Neural progenitor cell (in vitro differentiated cells): ENCODE results near the genes NRAP and TDRD1.

DNA sequence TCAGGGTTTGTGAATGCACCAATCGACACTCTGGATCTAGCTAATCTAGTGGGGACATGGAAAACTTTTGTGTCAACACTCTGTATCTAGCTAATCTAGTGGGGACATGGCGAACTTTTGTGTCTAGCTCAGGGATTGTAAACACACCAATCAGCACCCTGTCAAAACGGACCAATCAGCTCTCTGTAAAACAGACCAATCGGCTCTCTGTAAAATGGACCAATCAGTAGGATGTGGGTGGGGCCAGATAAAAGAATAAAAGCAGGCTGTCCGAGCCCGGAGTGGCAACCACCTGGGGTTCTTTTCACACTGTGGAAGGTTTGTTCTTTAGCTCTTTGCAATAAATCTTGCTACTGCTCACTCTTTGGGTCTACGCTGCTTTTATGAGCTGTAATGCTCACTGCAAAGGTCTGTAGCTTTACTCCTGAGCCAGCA lies 1.8 kb upstream of the ACSL5 start:
- RAMPAGE, long total RNA, result no peak

DNA sequence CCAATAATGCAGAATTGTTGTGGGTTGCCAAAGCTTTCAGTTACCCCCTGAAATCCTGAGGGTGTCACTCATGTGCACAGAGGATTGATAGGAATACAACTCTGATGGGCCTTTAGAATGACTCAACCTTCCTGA lies 839 bp downstream of the ACSL5 start:
- RAMPAGE, long total RNA, result no peak

- RAMPAGE, long total RNA, result no peak
These were observed 2.1 kb downstream of the ACSL5 start for GRCh38 chr10:112375855-112376530.

DNA sequence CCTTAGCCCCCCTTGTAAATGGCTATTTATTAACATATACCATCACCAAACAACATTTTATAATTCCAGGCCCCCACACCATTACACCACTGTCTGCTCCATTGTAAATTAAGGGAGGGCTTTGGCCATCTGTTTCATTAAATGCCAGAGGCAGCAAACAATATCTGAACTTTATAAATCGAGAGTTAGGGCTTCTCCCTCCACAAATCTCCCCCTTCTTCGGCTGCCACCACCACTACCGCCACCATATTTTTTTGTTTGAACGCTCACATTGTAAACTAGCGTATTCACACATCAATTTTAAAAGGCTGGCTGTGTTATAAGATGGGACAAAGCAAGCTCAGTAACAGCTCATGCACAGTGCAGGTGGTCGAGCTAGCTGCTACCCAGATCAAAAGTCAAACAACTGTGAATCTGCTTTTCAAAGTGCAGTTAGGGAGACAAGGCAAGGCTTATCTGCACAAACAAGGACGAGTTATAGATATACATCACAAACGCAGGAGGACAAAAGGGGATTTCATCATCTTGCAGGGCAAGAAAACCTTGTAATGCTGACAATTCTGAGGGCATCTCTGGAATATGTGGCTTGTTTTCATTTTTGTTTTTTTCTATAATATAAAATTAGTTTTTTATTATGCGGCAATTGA lies 231.5 kb downstream of the VTI1A start:
- RAMPAGE, long total RNA, result no peak

DNA sequence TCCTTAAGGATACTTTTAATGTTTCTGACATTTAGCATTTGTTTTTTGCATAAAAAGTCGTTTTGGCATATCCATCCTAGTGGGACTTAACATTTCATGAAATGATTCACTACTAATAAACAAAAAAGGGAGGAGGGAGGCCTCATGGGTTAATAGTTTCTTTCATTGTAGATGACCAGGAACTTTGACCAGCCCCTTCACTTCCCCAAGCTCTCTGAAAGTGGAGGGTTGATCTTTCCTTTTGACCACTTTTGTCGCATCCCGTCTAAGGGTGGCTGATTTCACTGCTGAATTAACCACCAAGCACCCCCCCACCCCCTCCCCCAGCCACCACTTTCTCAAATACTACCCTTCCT lies 626 bp upstream of the TCF7L2 start:
- RAMPAGE, long total RNA, result no peak

- RAMPAGE, long total RNA, result no peak
These were observed 176.5 kb downstream of the TCF7L2 start for GRCh38 chr10:113126468-113127078.

DNA sequence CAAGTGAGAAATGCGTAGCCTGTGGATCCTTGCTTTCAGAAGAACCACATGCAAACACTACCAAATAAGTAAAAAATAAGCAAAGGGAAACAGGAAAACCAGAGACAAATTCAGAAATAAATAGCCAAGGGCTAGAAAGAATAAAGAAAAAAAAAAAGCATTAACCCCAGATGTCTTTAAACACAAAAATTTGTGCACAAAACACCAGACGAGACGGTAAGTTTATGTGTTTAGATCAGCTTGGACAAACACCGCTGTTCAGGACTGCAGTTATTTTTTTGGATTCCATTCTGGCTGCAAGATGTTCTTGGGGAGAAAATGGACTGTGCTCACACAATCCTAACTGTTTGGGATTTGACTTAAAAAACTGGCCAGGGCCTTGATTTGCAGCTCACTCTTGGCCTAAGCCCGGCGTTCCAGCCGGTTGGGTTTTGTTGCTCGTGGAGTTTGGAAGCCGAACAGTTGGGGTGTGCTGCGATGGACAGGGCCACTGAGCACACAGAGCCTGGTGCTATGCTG lies 168.0 kb upstream of the HABP2 start:
- RAMPAGE, long total RNA, result no peak

DNA sequence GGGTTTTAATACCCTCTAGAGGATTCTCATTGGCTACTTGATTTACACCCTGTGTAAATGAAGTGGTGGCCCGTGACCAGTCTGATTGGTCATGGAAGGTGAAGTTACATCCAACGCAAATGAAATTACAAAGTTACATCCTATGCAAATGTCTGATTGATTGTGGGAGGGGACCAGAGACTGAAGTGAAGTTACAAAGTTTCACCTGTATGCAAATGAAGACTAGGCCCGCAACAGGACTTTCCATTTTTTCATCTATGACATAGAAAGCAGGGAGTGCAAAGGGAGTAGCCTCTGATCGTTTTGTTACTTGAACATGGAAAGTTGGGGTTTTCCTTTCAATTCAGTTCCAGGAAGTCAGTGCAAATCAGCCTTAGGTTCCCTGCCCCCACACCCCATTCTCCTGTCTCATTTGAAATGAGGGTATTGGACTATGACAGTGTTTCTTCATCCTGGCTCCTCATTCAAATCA lies 97.0 kb upstream of the HABP2 start:
- RAMPAGE, long total RNA, result no peak

DNA sequence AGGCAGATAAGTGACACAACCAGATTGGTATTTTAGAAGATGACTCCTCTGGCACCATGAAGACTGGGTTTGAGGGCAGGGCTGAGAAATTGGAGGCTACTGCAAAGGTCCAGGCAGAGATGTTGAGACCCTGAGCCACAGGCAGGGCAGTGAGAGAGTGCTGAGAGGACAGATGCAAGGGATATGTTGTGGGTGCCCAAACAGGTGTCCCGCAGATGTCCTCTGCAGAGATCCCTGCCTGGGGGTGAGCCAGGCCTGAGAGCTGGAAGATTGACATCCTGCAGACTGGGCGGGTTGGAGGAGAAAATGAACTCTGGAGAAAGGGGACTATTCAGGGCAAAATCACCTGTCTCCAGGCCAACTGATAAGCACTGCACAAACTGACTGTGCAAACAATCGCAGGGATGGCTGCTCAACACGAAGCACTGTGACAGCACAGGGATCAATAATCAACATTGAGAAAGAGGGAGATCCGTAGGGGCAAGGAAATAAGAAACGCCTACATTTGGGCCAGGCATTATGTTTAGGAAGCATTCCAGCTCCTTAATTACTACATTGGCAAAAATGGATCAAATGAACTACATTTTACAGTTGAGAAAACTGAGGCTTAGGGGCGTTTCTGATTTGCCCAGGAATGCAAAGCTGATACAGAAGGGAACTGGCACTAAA lies 11.7 kb upstream of the HABP2 start:
- RAMPAGE, long total RNA, result no peak

GRCh38 chr10:113542046-113542284 lies 10.9 kb upstream of the HABP2 start:
- RAMPAGE, long total RNA, result no peak

DNA sequence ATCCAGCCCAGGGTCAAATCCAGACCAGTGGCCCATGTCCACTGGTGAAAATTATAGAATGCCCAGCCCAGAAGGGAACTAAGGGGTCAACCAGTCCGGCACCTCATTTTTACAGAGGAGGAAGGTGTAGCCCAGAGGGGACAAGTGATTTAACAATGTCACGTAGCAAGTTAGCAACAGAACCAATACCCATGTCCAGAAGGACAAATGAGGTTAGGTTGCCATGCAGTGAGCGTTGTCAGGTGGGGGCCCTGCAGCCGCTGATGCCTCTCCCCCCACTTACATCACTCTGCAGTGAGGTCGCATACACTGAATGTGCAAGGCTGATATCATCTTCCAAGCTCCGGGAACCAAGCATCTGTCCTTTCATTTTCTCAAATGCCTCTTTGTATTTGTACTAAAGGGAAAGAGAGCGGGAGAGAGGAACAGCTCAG lies 49.9 kb downstream of the NRAP start:
- RAMPAGE, long total RNA, result no peak

GRCh38 chr10:113630787-113631393 lies 33.0 kb downstream of the NRAP start:
- RAMPAGE, long total RNA, result no peak

GRCh38 chr10:113652884-113653083 lies 11.1 kb downstream of the NRAP start:
- RAMPAGE, long total RNA, result no peak

- RAMPAGE, long total RNA, result no peak
These were observed 2.5 kb downstream of the NRAP start for GRCh38 chr10:113661192-113661958.

GRCh38 chr10:113663789-113664486 lies at the start of gene NRAP:
TSS of gene NRAP (minus strand) at chr10:113664041.
- RAMPAGE, long total RNA, result no peak

- RAMPAGE, long total RNA, result no peak
These were observed 31.4 kb downstream of the CASP7 start for GRCh38 chr10:113711103-113711535.

GRCh38 chr10:113876329-113877442 lies 22.2 kb downstream of the NHLRC2 start:
- RAMPAGE, long total RNA, result no peak

DNA sequence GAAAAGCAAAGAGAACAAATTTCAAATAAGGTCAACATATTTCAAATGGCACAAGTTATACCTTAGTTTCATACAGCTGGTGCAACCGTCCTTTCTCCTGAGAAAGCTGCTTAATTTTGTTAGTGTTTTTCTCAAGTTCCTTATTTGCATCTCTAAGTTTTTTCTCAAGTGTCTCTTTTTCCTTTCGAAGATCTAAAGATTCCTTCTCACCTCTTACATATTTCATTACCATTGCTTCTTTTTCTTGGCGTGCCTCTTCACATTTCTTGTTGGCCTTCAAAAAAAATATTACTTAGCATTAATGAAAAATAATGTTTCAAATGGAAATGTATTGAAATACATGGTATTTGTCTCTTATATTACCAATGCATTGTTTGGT lies 28.5 kb downstream of the CCDC186 start:
- RAMPAGE, long total RNA, result no peak

DNA sequence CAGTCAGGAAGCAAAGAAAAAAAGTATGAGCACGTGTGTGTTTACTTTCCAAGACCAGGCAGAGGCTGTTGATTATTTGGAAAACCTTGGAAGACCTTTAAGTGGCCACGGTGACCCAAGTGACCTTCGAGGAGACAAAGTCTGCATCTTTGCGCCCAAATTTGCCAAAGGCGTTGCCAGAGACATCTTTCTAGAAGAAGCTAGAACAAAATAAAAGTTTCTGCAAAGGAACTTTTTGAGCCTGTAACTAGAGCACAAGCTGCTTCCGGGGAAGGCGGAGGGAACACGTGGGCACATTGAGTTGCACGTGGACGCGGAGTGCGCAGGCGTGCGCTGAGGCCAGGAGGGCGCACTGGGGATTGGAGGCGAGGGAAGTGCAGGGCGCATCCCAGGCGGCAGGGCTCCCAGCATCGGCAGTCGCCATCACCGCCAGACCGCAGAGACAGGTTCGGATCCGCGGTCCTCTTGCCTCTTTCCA lies at the start of gene TDRD1:
Gene TDRD1 (plus strand): TSS at position 416 of the 478 bp plus-strand sequence.
- RAMPAGE, long total RNA, result no peak

DNA sequence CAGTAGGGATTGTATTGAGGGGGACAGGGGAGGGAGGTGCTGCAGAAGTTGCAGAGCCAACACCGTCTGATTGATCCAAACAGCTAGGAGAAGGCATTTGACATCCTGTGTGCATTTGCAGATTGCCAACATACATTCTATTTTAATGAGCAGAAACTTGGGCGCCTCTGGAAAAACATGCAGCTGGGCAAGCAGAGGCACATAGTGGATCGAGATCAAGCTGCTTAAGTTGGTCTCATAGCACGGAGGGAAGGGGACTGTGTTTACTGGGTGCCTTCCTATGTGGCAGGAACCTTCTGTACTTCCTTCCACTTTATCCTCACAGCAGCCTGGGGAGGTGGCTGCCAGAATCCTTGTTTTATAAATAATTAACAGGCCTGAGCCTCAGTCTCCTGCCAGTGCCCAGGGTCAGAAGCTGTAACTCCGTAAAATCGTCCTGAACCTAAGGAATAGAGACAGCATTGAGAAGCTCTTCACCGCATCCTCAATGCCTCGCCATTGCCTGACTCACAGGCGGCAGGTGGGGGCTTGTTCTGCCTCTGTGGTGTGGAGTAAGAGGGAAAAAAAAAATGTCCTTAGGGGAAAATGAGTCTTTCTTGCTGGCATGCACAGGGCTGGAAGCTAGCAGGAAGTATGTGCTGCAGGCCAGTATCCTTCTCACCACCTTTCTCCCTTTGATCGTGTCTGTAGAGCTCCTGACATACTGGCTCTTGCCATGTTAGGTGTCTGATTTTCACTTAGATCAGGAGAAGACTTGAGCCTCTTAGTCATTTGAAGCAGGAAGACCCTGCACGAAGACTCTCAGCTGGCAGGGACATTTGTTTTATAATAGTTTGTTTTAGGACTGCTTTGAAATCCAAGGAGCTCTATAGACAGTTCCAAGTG lies 6.2 kb downstream of the VWA2 start:
- RAMPAGE, long total RNA, result no peak